Temporal lobe (tissue), 2 donors: ENCODE measurements around a stretch of chr3.

DNA sequence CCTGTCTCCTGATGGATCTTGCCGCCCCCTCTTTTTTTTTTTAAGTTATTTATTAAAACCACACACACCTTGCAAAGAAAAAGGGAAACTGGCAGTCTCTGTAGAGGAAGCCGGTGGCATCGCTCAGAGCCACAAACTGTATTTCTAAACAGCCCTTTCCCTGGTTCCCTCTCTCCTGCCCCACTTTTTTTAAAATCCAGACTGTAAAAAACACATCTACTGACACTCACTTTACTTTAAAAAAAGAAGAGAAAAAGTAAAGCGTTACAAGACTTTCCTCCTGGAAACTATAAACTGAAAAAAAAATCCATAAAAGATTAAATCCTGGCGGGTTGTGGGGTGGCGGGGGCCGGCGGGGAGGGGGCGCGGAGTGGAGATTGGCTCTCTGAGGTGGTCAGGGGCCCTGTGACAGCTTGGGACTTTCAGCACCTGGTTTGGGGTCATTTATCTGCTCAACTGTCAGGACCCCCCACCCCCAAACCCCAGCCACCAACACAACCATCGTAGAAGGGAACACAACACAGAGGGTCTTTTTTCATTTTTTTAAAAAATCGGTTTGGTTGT lies 2.2 kb downstream of the BCL6 start:
- RAMPAGE, long total RNA, result no peak

DNA sequence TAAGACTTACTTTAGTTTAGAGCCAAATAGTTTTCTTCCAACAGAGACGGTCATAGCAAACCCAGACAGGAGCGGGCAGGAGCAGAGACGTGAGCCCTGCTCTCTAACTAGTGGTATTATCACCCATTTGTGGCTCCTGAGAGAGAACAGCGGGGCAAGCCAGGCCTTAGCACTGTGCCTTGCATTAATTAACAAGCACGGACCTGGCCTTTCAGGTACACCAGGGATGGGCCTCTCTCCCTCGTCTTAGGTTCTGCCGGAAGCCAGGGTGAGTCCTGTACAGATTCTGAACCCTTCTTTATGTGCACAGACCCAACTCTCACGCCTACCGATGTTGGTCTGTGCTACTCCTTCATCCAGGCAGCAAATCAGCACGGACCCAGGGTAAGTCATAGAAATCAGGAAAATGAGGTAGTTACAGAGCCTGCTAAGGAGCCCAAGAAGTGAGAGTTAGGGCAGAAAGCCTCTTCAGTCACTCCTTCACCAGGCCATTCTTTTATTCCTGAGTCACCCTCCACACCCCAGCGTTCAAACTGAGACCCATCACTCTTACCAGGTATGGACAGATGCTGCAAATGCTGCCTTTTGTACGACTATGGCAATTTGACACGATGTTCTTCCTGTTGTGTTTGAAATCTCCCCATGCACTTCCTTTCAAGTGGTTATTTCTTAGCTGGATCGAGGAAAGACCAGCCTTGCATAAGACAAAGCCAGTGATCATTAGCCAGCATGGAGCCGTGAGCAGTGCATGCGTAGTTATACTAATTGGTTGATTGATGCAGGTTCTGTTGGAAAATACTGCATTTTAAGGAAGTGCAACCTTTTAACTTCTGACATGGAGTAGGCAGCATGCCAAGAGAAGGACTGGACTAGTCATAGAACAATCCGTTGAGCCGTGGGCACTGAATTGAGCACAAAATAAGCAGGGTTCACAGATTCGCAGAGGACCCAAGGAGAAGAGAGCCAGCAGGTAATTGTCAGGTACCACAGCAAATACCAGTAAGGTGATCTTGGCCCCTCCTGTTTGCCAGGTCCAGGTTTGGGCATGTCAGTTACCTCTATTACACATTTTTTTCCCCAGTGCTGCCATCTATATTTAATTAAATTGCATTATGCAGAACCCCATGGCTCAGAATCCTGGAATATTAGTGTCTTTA lies 28.7 kb upstream of the BCL6 start:
- RAMPAGE, long total RNA, result no peak

- RAMPAGE, long total RNA, result no peak
Observed at GRCh38 chr3:188109016-188109559, 44.9 kb upstream of the LPP start.

- RAMPAGE, long total RNA, result no peak
Observed at GRCh38 chr3:188178231-188179054, 24.5 kb downstream of the LPP start.

DNA sequence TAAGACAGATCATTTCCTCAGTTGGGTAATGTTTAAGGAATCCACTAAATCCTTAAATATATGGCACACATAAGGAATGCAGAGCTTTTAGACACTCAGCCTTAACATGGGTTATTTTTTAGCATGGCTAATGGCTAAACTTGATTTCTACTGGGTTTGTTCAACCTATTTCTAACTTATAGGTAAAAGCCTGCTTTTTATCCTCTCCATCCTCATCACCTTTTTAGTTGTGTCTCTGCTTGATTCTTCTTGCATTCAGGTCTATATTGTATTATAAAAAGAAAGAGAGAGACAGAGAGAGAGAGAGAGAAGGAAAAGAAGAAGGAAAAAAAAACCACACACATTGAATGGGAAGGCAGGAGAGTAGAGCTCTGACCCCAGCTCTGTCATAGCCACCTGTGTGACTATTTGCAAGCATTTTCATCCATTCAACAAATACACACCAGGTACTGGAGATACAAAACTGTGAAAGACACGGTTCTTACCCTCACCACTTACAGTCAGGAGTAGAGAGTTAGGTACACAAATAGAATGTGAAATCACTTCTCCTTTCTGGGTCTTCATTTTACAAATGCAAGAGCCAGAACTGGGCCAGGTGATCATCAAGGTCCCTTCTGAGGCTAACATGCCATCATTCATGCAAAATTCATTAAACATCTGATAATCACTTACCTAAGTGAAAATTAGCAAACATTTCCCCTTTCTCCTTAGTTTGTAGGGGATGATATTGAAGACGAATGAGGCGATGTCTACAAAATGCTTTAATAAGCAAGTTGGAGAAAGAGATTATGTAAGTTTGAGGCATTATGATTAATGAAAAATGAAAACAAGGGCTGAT lies 88.4 kb downstream of the LPP start:
- RAMPAGE, long total RNA, result no peak

- RAMPAGE, long total RNA, result no peak
Observed at GRCh38 chr3:188271059-188271972, 117.4 kb downstream of the LPP start.

DNA sequence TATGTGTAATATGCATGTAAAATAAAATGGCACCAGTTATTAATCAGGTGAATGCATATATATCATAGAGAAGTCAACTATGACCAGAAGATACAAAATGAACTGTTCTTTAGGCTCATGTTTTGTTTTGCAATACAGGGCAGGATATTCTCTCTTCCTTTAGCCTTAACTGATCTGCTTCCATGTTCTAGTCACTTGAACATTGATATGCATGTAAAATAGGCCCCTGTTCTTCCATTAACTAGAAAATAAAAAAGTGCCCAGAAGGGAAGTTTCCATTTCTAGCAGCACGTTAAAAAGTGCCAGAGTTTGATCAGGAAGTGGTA lies 501.0 kb downstream of the LPP start:
- RAMPAGE, long total RNA, result no peak

GRCh38 chr3:188682819-188683496 lies 488.8 kb upstream of the TPRG1 start:
- RAMPAGE, long total RNA, result no peak

DNA sequence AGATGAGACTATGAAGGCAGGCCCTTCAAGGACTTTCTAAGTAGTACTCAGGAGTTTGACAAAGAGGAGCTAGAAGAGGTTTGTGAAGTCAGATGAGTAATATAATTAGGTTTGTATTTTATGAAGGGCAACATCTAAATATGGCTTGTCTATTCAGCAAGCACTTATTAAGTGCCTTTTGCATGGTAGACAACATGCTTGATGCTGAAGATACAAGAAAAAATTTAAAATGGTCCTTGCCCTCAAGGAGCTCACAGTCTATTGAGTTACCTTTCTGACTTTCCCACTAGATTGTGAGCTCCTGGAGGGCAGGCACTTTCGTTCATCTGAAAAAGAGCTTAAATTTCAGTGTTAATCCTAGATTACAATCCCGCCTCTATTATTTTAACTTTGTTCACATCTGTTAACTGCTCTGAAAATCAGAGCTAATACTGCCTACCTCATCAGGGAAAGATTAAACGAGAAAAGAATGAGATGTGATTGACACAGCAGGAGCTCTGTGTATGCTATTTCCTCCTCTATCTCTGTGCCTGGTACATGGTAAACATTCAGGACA lies 483.1 kb upstream of the TPRG1 start:
- RAMPAGE, long total RNA, result no peak

GRCh38 chr3:188738922-188739554 lies 432.7 kb upstream of the TPRG1 start:
- RAMPAGE, long total RNA, result no peak

- RAMPAGE, long total RNA, result no peak
Observed at GRCh38 chr3:188788332-188788901, 383.4 kb upstream of the TPRG1 start.

GRCh38 chr3:188951662-188952245 lies 220.0 kb upstream of the TPRG1 start:
- RAMPAGE, long total RNA, result no peak

DNA sequence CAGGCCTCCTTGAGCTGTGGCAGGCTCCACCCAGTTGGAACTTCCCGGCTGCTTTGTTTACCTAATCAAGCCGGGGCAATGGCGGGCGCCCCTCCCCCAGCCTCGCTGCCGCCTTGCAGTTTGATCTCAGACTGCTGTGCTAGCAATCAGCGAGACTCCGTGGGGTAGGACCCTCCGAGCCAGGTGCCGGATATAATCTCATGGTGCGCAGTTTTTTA lies 149.1 kb upstream of the TPRG1 start:
- RAMPAGE, long total RNA, result no peak

DNA sequence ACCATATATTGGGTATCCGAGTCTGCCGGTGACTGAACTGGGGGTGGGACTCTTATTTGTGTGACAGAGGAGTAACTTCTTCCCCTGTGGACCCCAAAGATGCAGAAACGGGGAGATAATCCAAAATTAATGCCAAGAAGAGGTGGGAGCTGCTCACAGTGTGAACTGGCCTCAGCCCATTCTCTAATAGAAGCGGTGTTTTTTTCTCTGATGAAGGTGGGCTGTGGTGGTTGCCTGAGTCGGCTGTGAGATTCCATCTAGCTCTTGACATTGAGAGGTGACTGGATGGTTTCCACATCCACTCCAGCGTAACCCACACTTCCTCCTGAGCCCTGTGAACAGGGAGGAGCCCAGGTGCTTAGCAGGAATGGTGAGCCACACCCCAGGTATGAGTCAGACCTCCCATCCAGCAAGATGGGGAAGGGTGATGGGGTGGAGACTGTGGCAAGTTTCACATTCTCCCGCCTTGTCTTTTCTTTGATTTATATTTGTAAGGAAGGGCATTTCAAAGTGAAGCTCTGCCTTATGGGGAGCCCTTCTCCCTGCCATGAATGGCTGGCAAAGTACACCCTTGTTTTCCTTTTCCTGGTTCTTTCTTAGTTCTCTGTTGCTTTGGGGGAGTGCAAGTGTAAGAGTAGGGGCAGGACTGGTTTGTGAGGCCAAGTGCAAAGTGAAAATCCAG lies 4.8 kb upstream of the TPRG1 start:
- RAMPAGE, long total RNA, result no peak

DNA sequence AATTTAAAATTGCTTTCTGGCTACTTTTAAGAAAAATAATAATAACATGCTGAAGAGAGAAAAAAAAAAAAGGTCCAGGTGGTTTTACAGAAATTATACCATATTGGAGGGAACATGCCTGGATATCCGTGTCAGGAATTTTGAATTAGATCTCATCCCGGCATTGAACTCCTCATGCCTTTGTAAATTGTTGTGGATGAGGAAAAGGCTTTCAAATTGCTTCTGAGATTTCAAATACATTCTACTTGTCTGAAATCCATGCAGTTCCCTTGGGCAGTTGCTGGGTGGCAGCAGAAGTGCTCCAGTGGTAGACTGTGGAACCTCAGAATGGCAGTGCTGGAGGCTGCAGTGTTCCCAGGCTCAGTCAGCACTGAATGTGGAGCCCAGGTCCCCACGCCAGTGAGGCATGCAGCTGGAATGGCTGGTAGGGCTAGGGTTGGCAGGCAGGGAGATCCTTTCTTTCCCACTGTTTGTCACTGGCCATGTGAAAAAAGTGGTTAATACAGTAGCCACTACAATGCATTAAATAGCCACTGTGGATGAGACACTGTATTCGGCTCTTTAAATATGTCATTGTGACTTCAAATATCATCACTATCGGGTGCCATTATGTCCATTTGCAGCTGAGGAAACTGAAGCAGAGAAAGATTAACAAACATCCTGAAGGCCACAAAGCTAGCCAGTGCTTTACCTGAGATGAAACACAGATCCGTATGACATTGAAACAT lies 98.5 kb downstream of the TPRG1 start:
- RAMPAGE, long total RNA, result no peak

DNA sequence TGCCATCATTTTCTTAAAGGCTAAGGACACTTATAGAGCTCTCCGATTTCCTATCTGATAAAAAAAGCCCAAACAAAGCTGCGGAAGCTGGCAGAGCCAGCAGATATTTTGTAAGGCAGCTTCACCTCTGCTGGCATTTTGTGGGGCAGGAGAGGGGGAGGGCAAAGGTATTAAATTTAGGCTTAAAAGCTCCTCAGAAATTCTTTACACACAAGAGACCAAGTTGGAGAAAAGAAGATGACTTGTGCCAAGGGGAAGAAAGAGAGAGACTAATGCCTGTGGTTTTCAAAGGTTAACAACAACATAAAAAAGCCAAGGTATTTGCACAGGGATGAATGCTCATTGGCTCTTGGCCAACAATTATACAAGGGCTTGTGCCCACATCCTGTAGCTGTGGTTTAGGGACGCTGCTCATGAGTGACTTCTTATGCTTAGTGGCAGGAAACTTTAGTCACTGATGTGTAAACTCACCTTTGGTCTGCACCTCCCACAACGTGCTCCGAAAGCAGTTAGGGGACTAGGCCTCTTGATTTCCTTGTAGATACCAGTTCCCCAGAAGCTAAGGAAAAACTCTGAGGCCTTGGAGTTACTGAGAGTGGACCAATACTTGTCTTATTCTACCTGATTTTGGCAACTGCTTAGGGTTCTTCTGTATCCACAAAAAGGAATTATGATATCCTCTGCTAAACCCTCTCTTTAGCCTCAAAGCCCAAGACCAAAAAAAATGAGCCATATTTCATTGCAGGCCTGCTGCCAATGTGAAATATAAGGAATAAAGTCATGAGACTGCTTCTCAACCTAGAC lies 152.9 kb downstream of the TPRG1 start:
- RAMPAGE, long total RNA, result no peak

DNA sequence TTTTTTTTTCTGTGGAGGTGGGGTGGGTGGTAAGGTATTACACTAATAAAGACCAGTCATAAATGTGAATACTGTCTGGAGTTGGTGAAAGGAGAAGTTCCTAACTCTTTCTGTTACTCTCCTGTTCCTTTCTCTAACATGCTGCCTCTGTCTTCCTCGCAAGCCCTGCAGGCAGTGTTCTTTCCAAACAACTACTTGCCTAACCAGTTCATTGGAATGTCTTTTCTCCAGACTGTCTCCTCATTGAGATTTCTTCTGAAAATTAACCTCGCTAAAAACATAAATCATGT lies 135.2 kb downstream of the TP63 start:
- RAMPAGE, long total RNA, result no peak

DNA sequence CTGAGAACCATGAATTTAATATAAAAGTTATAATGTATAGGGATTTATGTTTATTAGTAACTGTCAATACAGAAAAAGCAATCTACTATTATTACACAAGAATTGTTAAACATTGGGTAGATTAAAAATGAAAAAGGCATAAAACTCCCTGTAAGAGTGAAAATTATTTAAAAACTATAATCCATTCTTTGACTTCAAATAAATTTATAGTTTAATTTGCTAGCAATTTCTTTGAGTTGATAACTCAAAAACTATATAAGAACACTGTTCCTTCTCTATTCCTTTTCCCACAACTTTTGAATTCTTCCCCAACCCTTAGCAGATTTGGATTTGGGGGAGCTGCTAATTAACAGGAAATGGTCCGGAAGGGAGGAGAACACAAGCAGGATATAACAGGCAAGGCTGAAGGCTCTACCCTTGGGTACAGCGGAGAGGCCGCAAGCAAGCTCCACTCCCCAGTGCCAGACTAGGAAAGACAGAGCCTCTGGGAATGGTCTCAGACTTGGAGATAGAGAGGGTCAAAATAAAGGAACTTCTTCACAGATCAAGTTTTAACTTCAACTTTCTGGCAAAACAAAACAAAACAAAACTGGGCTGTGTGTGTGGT lies 160.8 kb downstream of the TP63 start:
- RAMPAGE, long total RNA, result no peak

DNA sequence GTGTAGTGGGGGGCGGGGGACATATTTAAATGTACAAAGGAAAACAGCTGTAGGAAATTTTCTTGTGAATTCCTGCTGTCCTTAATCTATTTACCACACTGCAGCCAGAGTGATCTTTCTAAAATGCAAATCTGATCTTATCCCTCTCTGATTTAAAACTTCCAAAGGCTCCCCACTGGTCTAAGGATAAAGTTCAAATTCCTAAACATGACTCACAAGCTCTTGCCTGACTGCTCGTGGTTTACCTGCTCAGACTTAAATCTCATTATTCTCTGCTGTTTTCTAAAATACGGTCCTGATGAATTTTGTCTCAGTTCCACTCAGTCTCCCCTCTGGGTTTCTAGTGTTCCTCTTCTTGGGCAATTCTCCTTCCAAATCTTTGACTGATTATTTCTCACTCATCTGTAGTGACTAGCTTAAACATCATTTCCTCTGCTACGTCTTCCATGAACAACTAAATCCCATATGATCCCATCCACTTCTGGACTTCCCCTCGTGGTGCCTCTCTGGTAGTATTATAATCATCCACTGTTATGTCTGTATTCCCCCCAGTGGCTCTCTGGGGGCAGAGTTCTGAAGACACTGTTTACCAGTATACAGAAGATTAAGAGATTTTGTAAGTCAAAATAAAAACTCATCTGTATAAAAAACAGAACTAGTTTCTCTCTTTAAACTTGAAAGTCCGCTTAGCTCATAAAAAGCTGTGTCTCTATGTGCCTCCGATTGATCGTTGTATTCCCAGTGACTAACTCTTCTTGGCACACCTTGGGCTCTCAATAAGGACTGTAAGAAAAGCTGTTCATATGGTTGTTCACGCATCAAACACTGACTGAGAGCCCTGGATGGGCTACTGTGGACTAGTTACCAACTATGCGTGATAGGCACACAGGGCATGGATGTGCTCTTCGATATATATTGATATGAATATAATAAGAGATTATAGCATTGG lies 108.2 kb downstream of the P3H2 start:
- RAMPAGE, long total RNA, result no peak

GRCh38 chr3:190062108-190062782 lies 58.5 kb downstream of the P3H2 start:
- RAMPAGE, long total RNA, result no peak